ENCODE measurements around a stretch of chr10.

- PRO-cap, 2 experiments, result no peak in any of the 2 experiments
These were observed 298.7 kb downstream of the KLF6 start for GRCh38 chr10:3486255-3486794.

DNA sequence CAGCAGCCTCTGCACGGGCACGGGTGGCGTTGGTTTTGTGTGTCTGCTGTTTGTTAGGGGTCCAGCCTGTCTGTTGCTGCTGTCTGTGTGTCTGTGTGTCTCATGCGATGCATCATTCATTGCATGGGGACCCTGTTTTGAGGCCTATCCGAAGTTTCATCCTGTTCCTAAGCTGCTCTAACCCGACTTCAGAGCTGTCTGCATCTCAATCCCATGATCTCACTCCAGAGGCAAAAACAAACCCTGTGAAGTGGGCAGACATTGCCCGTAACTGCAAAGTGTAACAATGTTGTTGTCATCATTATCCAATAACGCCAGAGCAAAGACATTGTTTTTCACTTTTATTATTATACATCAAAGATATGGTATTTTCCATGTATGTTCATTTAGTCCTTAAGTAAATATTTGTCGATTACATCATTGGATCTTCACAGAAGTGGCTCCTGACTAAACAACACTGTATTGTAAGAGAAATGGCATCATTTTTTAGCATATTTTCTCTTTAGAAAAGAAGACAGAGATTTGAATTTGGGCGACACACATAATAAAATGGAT, 246.7 kb downstream of the KLF6 start:
- PRO-cap, 2 experiments, result no peak in any of the 2 experiments

GRCh38 chr10:3542163-3542691, 242.8 kb downstream of the KLF6 start:
- PRO-cap, 2 experiments, result no peak in any of the 2 experiments

DNA sequence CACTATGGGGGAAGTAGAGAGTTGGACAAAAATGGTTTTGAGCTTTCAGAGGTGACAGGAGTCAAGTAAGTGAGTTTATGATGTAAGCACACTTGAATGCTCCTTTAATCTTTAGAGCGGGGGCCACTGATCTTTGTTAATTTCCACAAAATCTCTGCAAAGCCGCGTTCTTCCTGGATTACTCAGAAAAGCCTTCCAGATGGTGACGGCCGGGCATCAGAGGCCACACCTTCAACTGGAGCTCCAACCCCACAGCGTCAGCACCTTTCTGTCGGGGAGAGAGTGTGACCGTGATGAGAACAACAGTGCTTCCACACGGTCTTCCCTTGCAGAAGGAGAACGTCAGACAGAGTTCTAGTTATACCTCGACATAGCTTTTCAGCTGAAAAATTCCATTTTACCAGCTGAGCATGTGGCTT, 35.3 kb upstream of the KLF6 start:
- PRO-cap, 2 experiments, result no peak in any of the 2 experiments

DNA sequence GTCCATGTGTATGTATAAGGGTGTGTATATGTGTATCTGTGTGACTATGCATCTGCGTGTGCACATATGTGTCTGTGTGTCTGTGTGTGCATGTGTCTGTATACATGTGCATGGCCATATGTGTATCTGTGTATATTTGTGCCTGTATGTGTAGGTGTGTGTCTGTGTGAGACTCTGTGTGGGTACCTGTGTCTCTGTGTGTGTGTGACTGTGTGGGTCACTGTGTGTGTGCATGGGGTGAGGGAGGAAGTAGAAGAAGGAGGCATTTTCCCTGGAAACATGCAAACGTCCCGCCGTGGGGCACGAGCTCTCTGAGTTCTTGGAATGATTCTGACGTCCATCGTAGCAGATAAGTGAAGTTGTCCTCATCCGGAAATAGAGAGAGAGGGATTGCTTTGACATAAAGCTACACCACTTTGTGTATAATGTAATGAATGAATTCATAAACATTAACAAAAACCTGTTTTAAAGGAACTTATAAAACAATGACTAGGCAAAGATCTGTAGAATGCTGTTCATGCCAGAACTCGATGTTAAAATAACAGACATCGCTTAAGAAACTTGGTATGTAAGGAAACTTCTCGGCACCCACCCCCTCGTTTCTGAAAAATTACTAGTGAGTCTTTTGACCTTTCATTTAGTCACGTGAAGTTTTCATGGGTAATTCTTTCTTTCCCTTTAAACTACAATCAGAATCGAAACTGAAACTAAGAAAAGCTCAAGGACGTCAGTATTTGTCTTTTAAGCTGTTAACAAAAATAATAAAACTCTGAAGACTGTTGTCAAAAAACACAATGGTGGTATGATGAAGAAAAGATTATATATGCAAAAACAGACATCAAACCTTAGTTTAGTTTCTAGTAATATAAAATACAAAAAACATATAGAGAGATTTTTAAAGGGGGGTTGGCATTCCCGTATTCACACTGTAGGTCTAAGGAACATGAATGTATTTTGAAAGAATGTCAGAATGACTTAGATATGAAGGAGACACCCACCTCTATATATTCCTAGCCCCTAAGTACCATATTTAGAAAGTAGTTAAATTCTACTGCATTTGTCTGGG, 43.7 kb upstream of the KLF6 start:
- PRO-cap, 2 experiments, result peak in 2 of 2 experiments; most common plus-strand start position 692 of the sequence (in 2); most common minus-strand start position 602 of the sequence (in 1)

DNA sequence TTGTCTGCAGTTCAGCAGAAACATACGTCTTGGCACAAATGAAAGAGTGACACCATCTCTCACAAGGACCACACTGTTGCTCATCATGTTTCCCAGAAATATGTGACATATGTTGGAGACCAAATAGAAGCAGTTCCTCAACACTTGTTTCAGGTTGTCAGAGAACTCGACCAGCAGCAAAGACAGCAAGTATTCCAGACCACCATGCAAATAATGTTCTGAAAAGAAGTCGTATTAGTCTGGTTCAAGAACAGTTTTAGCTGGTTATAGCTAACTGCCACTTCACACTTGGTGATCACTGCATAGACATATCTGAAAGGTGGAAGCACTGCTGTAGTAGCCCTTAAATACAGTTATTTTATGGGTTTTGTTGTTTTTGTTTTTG, 81.4 kb upstream of the KLF6 start:
- PRO-cap, 2 experiments, result no peak in any of the 2 experiments

DNA sequence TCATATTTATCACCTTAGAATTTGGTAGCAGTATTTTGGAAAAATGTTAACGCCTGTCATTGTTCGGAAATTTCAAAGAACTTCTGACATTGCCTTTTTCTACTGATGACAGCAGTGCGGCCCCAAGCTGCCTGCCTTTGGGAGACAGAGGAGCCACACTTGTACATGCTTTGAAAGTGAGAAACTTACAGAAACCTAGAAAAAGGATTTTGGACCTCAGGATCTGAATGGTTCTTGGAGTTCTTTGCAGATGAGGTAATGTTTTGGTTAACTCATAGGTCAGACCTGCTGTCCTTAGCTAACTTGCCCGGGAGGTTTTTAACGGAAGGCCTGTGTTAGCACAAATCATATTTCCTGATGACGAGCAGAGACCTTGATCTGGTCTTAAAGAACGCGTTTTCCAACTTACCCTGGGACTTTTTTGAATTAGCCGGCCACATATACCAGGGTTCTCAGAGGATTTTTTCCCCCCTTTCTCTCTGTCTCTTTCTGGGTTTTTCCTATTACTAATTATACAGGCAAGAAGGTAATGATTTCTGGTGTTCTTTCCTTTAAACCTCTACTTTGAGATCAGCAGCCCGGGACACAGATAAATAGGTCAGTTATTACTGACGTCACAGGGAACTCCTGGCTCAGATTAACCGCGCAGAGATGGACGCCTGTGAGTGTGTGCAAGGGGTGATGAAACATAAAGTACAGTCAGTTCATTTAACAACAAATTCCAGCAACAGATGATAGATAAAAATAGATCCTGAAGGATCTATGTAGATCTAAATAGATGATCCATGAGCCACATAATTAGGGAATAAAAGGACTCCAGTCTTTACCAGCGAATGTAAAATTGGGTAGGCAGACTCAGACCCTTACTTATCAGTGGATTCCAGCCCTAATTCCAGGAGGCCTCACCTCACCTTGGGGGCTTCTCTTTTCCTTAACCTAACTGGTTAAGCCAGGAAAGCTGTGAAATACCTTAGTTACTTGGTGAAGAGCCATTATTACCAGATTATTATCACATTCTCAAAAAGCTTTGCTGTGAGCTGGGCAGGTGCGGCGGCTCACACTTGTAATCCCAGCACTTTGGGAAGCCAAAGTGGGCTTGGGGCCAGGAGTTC, 101.9 kb upstream of the KLF6 start:
- PRO-cap, 2 experiments, result peak in 1 of 2 experiments; most common plus-strand start position 105 of the sequence (in 1); most common minus-strand start position 566 of the sequence (in 1)

GRCh38 chr10:3894118-3894638, 109.2 kb upstream of the KLF6 start:
- PRO-cap, 2 experiments, result no peak in any of the 2 experiments

GRCh38 chr10:3907438-3907994, 122.5 kb upstream of the KLF6 start:
- PRO-cap, 2 experiments, result no peak in any of the 2 experiments

DNA sequence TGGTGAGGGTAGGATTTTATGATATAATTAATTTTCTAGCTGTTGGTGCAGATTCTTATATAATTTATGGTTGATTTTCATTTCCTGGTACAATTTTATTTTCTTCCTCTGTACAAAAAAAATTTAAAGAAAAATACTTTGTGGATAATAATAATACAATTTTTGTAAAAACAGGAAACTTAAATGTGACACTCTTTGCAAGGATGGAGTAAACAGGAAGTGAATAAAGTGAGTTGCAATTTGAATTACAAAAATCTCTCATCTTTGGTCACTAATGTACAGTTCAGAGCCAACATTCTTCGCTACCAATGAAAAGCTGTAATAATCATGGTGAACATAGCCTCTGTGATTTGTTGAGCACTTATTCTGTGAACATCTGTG, 295.1 kb upstream of the KLF6 start:
- PRO-cap, 2 experiments, result no peak in any of the 2 experiments

DNA sequence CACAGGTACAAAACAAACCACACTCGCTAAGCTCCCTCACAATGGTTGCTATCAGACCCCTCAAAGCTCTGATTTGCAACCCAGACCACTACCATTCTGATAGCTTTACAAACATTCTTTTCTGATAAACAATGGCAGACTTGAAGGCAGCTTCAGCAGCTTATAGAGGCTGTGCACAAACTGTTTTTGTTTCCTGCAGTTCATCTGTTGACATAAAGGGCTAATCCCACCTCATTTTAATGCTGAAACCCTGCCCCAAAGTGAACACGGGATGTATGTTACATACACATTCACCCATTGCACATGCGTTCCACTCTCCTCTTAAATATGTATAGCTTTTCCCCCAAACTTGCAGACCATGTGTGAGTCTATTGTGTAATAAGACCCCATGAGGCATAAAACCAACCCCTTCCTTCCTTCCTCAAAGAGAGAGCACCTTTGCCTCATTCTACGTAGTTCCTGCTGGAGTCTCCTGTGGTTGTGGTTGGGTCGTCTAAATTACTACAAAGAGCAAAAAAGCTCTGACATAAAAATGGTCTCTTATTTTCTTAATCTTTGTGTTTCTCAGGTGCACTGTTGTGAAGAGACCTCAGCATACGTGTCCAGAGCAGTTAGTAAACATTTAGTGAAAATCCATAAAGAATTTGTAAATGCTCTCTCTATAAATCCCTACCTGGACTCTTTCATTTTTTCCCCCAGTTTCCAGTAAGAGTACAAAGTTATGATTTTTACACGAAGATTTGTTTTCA, 345.7 kb upstream of the KLF6 start:
- PRO-cap, 2 experiments, result peak in 1 of 2 experiments; most common plus-strand start position 455 of the sequence (in 1)

GRCh38 chr10:4197035-4197323, 412.0 kb upstream of the KLF6 start:
- PRO-cap, 2 experiments, result no peak in any of the 2 experiments

- PRO-cap, 2 experiments, result peak in 2 of 2 experiments; most common minus-strand start chr10:4243782 (in 1)
These were observed 458.5 kb upstream of the KLF6 start for GRCh38 chr10:4243379-4244122.

DNA sequence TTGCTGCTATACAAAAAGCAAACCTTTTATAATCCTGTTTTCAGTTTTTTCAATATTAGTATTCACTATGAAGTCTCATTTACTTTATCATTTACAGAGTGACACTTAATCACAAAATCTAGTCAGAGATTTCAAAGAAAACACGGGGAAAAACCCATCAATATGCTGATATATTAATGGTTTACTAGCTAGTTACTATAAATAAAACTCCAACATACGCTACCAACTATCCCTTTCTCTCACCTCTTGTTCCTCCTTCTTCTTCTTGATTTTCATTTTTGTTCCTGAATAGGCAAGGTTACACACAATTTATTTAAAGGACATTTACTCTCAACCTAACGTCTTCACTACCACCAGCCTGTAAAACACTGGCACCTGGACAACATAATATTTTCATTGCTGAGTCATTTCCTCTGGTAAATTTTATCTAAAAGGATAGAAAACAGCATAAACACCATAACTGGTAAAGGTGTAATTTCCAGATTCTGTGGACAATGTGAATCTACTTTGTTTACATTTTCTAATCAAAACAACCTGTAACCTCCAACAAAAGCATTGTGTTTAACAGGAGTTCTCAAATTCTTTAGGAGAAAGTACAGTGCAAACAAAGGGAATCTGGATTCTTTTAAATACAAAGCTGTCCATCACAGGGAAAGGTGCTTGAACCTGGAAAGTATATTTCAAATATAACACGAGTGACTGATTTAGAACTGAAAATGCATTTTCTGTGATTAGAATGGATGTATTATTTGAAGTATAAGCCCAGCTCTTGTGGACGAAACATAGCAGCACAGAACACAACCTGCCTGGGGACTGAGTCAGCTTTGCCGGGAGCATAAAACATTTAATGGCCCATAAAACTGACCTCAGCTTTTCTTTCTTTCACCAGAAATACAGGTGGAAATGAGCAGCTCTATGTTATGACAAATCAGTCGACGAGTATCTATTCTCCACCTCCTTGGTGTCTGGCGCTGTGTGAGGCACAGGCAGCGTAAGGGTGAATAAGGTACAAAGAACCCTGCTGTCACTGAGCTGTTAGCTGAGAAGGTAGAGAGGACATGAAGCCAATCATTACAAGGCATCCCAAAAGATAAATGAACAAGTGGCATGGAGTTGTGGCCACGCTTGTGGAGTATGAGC, 471.9 kb upstream of the AKR1E2 start:
- PRO-cap, 2 experiments, result no peak in any of the 2 experiments

- PRO-cap, 2 experiments, result no peak in any of the 2 experiments
These were observed 327.1 kb upstream of the AKR1E2 start for GRCh38 chr10:4498691-4499435.

DNA sequence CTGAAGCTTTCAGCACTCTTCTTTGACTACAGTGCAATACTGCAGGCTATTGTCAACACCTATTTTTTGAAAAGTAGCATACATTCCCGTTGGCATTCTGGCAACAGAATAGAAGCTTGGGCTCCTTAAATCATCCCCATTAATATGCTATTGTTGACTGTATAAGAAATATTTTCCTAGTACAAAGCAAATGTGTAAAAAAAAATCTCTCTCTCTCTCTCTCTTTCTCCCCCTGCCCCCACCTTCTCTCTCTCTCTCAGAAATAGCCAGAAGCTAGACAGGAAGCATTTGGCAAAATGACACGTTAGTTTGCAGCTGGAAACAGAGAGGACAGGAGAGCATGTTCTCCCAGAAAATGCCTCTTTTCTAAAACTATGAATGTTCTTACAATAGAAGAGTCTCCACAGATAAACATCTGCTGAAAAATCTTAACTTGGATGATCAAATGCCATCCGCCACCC, 59.6 kb upstream of the AKR1E2 start:
- PRO-cap, 2 experiments, result peak in 1 of 2 experiments; most common plus-strand start position 307 of the sequence (in 1)

GRCh38 chr10:4780555-4781128, 45.4 kb upstream of the AKR1E2 start:
- PRO-cap, 2 experiments, result no peak in any of the 2 experiments

- PRO-cap, 2 experiments, result no peak in any of the 2 experiments
These were observed 16.0 kb upstream of the AKR1C1 start for GRCh38 chr10:4947113-4947630.

DNA sequence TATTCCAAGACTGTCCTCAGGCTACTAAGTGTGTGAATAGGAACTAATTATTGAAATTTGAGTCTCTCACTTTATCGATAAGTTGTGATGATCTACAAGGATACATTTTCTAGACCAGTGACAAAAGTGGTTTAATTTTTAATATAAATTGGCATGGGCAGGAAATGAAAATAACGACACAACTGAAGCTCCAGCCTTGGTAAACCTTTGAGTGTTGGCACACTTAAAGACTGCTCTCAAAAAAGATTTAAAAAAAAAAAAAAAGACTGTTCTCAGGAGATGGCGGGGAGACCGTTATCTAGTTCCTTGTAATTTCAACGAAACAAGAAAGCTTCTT, 988 bp downstream of the AKR1C3 start:
- PRO-cap, 2 experiments, result no peak in any of the 2 experiments

- PRO-cap, 2 experiments, result peak in 1 of 2 experiments; most common plus-strand start chr10:5403619 (in 1)
These were observed 1.2 kb downstream of the TUBAL3 start for GRCh38 chr10:5403532-5403789.

Data from heart right ventricle (tissue), 2 donors.